MCF 10A (cell line): ENCODE measurements around a stretch of chr2.

DNA sequence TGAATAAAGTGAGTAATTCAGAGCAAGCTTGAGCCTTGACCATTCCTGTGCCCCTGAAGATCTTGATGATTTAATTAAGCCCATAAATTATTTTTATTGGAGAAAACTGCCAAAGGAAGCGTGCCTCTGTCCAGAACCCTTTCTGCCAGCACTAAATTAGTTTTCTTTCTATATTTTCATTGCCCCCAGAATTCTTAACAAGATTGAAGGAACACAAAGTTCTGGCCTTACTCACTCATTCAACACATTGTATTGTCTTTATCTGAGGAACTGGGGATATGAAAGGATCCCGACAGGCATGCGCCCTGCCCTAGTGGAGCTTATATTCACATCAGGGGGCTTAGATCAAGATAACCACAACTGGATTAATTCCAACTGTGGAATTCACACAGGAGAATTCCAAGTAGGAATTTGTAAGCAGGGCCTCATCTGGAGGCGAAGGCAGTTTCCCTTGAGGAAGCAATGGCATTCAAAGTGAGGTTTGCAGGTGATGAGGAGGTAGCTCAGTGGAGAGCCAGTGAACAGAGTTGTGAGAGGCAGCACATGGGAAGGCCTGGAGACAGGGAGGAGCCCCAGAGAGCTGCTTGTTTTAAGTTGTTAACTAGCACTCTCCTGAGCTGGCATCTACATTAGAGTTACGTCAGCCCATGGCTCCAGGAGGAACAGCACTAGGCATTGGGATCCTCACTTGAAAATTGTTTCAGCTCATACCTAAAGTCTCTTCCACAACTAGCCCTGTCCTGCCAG lies 21.1 kb downstream of the PTRHD1 start:
- PRO-cap: no peak
- RRBS: no CpG with 5 or more reads among the region's 5 CpGs

DNA sequence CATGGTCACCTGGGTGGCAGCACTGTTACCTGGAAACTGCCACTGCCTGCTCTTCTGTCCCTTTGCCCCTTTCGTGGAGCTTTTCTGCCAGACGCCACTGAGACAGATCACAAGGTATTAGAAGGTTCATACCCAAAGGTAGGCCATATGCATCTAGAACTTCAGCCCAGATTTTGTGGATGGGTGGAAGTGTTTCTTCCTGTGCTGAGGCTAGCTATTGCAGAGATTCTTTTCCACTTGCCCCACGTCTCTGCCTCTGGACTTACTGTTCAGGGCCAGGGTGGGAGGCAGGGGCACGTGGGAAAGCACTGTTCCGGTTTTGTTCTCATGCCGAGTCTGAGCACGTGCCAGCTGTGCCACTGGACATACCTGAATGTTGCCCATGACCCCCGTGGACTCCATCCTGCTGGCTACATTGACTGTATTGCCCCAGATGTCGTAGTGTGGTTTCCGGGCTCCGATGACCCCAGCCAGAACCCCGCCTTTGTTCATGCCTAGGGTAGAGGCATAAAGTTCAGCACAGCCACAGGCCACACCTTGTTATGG lies 27.2 kb downstream of the CENPO start:
- PRO-cap: no peak
- RRBS: no CpG with 5 or more reads among the region's 12 CpGs

GRCh38 chr2:24896593-24897227 lies 23.3 kb downstream of the ADCY3 start:
- PRO-cap: no peak
- RRBS: no CpG with 5 or more reads among the region's 8 CpGs

- PRO-cap: bidirectional peak, plus-strand start at chr2:24919372, minus-strand start at chr2:24919186
- RRBS: 84% methylated on average over 7 of the region's 48 CpGs
Observed at GRCh38 chr2:24918499-24919527, 1.2 kb downstream of the ADCY3 start.

DNA sequence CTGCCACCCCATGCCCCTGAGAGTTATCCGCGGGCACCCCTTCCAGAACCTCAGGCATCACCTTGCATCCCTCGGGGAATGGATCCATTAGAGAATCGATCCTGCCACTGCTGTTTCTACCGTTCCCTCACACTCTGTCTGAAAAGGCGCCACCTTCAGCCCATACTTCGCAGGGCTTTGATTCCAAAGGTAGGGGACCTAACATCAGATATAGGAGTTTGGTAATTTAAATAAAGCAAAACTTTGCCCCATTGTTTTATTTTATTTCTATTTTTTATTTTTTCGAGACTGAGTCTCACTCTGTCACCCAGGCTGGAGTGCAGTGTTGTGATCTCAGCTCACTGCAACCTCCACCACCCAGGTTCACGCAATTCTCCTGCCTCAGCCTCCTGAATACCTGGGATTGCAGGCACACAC lies 1.2 kb upstream of the ADCY3 start:
- PRO-cap: no peak
- RRBS: no CpG with 5 or more reads among the region's 9 CpGs

GRCh38 chr2:24970638-24971535 lies 868 bp downstream of the DNAJC27 start:
- PRO-cap: bidirectional peak, plus-strand start at chr2:24971206, minus-strand start at chr2:24971182
- RRBS: 1% methylated on average over 11 of the region's 40 CpGs

DNA sequence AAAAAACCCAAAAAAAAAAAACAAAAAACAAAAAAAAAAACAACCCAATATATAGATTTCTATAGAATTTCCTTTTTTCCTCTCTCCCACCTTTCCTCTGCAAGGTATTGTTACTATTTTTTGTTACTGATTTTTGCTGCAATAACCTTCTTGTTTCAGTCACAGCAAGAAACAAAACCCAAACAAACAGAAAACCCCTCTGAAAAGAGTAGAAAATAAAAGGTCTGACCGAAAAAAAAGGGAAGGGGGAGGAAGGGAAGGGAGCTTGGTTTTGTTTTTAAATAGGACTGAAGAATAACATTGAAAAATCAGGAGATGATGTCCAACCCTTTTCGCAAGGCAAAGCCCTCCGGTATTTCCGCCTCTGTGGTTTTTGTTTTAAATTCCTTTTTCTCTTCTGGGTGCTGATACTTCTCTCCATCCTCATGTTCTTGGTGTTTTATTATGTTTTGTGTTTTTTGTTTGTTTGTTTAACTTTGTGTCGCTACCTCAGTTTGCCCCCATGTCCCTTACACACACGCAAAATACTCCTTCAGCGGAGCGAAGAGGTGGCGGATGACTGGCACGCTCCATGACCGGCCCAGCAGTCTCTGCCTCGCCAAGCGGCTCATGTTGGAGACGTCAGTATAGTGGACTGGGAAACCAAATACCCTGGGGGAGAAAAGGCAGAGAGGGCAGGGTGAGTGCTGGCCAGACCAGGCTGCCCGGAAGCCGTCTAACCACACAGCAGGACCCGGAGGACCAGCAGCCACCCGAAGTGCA lies 65.6 kb upstream of the POMC start:
- PRO-cap: no peak
- RRBS: no CpG with 5 or more reads among the region's 18 CpGs

DNA sequence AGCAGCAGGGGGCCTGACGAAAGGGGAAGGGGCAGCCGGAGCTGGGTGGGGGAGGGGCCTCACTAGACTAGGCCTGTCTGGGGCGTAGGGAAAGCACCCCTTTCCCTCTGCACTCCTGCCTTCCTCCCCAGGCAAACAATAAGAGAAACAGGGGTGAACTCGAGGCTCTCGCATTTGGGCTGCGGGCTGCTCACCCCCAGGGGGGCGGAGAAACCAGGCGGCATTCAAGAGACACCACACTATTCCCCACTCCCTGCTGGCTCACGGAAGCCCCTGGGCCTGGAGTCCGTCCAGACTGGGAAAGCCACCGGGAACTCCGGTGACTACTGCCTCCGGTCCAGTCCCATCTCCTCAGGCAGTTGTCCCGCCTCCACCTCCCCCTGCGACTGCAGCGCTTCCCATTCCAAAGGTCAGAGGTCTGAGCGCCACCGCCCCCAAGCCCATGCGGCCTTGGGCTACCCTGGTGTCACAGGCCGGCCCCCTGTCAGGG lies 82.8 kb upstream of the POMC start:
- PRO-cap: no peak
- RRBS: no CpG with 5 or more reads among the region's 20 CpGs

DNA sequence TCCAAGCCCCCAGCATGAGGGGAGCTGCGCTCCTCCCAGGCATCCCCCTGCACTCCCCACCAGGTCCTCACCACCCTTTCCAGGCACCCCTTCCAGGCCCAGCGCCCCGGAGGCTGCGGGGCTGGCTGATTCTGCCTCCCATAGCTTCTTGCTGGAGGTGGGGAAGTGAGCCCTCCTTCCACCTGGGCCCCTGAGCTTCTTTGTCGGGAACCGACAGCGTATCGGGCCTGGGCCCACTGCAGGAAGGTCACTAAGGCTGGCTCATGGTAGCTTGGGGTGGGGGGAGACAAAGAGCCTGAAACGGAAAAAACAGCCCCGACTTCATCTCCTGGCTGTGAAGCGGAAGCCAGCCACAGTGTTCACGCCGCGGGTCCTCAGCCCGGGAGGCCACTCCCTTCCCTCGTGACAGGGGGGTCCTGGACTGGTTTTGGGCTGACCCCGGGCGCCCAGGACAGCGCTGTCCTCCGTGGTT lies 65.2 kb downstream of the DNMT3A start:
- PRO-cap: no peak
- RRBS: 81% methylated on average over 6 of the region's 20 CpGs

GRCh38 chr2:25324884-25325397 lies 16.8 kb downstream of the DNMT3A start:
- PRO-cap: no peak
- RRBS: no CpG with 5 or more reads among the region's 9 CpGs

- PRO-cap: no peak
- RRBS: no CpG with 5 or more reads among the region's 7 CpGs
Observed at GRCh38 chr2:25327348-25328045, 14.2 kb downstream of the DNMT3A start.

DNA sequence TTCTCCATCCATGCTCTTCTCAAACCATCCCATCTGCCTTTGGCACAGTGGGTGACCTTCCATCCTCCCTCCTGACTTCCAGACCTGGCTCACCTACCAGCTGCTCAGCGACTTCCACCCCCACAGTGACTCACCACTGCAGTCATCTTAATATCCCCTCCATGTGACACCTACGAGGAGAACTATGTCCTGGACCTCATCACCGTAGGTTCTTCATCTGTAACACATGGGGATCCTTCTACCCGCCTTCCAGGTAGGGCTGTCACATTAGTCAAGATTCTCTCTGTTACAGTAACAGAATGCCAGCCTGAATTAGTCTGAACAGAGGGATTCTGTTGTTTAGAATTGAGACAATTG lies 5.8 kb upstream of the DNMT3A start:
- PRO-cap: no peak
- RRBS: no CpG with 5 or more reads among the region's 4 CpGs

DNA sequence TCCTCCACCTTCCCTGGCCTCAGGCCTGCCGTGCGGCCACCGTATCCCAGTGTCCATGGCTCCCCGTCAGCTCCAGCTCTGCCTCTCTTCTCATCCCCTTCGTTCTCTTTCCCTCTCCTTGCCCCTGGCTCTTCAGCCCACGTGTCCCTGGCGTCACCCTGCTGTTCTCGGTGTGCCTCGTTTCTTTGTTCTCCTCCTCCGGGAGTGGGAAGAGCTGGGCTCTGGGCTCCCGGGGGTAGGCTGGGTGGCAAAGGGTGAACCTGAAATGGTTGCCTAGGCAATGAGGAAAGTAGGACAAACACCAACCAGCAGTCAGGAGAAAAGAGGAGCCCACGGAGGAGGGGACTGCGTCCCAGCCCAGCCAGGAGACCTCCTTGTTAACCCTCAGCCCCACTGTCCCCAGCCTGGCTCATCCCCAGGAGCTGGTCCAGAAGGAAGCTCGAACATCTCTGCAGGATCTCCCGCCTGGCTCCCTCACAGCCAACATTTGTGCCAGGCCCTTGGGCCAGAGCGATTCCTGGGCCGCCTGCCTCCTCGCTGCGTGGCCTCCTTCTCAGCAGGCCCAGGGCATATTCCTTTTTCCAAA lies 30.8 kb upstream of the DNMT3A start:
- PRO-cap: no peak
- RRBS: no CpG with 5 or more reads among the region's 19 CpGs

DNA sequence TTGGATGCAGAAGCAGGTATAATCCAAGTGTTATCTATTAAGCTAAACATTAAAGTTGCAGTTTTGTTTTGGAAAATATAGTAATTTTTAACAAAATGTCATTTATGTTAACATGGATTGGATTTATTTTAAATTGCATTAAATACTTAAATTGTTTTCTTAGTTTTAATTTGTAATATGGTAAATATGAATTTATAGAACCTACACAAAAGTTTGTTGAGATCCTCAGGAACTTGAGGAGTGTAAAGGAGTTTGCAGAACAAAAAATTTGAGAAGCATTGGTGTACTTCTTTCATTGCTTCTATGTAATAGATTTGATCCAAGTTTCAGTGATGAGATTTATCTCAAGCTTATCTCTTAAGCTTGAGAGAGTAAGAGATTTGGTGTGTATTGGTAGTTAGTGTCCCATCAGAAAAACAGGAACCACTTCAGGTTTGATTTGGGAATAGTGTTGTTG lies 38.9 kb downstream of the RAB10 start:
- PRO-cap: no peak

DNA sequence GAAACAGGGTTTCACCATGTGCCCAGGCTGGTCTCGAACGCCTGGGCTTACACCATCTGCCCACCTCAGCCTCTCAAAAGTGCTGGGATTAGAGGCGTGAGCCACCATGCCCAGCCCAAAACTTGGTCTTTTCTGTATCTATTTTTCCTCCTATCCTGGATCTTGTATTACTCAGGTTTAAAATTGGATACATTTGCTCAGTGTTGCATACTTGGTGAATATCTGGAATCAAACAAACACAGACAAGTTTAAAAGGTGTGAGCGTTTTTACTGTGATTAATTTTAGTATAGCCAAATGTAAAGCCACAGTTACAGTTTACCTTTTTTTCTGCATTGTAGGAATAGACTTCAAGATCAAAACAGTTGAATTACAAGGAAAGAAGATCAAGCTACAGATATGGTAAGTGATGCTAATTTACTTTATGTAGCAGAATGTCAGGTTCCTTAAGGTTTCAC lies 64.5 kb downstream of the RAB10 start:
- PRO-cap: no peak
- RRBS: no CpG with 5 or more reads among the region's 4 CpGs

DNA sequence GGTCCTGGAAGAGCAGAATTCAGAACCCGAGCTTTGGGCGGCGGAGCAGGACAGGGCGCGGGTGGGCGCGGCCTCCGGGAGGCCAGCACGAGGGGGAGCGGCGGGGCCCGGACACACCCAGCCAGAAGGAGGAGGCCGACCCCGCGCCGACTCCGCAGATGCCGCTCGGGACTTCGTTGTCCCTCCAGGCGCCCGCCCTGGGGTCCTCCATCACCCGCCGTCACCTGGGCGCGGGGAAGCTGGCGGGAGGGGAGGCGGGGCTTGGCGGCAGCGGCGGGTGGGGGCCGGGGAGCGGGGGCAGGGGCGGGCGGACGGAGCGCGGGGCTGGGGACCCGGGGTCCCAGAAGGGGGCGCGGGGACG lies 387 bp upstream of the GAREM2 start:
- PRO-cap: no peak
- RRBS: 45% methylated on average over 17 of the region's 42 CpGs

DNA sequence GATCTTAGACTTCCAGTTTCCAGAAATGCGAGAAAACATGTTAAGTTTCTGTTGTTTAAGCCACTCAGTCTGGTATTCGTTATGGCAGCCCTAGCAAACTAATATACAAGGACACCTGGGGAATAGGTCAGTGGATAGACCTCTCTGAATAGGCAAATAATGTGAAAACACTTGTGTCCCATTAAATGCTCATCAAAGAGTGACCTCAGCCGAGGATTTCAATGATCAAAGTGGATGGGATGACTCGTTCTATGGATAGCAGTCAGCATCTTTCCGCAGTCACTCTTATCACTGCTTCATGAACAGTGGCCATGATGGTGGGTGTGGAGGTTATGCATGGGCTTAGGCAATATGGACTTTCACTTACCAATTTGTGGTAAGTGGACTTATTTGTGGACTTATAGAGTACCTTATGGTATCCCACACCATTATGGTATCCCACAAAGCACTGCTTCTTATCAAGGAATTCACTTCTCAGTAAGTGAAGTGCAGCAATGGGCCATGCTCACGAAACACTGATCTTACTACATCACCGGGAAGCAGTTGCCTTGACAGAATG lies 22.1 kb downstream of the HADHA start:
- PRO-cap: no peak
- RRBS: no CpG with 5 or more reads among the region's 7 CpGs

DNA sequence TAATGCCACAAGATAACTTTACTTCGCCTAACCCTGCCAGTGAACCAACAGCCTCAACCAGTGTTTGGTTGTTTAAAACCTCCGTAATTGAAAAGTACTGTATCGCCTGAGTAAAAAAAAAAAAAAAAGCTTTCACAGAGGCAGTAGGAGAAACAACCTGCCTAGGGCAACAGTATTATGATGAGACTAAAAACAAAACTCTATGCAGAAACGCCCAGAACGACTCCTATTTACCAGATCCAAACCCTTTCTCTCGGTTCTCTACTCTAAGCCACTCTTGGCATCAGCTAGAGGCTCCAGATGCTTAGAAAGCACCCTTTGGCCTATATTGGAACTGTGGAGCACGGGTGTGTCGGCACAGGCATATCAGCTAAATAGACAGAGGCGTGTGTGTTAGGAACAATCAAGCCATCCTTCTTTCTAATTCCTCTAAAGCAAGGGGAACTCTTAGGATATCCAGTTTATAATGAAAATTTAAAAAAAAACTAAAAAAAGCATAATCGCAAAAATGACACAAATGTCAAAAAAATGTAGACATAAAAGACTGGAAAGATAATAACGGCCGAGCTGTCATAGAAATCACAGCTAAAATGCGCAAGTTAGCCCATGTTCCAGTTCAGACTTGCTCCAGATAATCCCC lies 40.8 kb upstream of the SELENOI start:
- PRO-cap: no peak
- RRBS: no CpG with 5 or more reads among the region's 13 CpGs

DNA sequence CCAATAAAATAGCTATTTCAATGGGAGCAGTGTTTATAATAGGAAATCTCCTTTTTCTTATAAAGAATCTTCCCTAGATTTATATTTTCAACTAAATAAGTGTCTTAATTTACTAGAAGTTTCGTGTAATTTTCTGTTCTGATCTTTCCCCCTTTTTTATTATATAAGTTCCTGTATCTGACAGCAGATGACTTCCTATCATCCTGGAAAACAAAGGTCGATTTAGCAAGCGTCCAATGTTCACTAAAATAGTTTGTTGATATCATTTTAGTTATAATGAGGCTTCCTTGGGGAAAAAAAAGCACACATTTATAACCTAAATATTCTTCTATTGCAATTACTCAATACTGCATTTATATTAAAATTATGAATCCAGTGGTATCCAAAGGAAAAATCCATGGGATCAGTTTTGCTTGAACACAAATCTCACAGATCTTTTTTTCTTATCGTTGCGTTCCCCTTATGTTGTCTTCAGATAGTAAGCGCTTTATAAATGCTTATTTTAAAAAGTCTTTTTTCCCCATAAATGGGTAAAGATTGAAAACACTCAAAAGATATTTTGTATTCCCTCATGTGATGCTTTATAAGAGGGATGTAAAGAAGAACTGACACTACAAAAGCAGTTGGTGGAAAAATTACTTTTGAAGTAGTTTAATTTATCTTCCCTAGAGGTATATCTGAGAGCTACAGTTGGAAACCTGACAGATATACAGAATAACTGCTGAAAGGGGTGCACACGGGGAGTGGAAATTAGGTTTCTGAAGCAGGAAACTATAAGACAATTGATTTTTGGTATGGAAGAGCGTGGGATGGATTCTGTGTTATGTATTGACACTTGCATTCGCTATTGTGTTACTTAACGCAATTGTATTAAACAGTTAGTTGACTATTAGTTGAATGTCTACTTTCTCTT lies 1.4 kb upstream of the ADGRF3 start:
- PRO-cap: no peak
- RRBS: no CpG with 5 or more reads among the region's 10 CpGs

DNA sequence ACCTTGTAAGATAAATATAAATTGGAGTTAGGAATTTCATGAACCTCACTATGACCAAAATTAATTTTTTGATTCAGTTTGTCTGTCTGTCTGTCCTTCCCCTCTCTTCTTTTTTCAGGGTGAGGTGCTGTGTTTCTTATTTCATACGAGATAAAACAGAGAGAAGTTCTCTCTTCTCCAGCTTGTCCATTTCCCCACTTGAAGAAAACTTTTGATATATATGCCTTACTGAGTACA lies 11.9 kb upstream of the DRC1 start:
- PRO-cap: no peak
- RRBS: no CpG with 5 or more reads among the region's 1 CpG